GM23248 (cell line): Measurements from ENCODE around the genes BDH2 and EGF.

GRCh38 chr4:103099721-103100247, at the start of gene BDH2:
Gene BDH2, minus strand, starts transcription at chr4:103099834.
- RAMPAGE, long total RNA: no peak

DNA sequence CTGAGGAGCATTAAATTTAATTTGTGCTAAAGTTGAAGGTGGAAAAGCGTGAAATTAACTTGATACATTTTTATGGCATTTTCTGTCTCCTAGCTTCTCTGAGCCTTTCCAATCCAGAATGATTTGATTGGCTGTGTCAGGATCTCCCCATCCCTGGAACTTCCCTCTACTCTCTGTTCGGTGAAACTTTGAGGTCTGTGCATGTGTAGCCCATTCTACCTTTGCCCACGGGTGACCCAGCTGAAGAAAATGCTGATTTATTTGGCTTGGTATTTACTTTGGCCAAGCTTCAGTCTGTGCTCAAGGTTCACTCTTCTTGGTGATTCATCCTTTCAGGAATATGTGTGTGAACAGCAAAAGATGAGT, 233.6 kb upstream of the CXXC4 start:
- RAMPAGE, long total RNA: no peak

DNA sequence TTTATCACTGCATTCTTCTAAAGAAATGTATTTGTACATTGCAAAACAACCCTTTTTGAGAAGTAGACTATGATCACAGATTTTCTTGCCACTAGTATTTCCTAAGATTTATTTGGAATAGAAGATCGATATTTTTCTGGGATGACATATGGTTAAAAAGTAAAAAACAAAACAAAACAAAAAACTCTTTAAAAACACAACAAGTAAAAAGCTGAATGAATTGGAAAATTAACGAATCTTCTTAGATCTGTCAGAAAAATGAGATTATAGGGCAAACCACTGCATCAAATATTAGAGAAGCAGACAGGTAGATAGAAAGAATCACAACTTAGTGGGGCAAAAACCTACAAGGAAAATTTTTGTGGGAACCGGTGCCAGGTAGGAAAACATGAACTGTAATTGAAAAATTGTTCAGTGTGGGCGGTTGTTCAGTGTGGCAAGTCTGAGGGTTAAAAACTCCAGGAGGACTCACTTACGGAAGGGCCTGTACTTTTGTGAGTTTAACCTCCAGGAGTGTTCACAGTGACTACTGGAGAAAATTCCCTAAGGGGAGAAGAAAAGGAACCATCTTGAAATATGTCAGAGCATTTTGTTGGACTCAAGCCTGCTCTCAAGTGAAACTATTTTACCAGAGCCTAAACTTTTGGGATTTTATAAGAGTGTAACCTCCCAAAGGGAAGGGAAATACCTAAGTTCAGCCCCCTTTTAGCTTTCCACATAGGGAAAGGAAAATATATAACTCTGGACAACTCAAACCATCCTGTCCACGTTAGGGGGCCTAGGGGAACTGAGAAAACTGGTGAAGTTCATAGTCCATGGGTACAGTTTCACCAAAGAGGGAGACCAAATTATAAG, 27.8 kb downstream of the TET2 start:
- RAMPAGE, long total RNA: no peak

- RAMPAGE, long total RNA: no peak
Observed at GRCh38 chr4:105470791-105471520, 2.9 kb downstream of the PPA2 start.

- RAMPAGE, long total RNA: no peak
Observed at GRCh38 chr4:105558243-105558589, 5.8 kb downstream of the ARHGEF38 start.

DNA sequence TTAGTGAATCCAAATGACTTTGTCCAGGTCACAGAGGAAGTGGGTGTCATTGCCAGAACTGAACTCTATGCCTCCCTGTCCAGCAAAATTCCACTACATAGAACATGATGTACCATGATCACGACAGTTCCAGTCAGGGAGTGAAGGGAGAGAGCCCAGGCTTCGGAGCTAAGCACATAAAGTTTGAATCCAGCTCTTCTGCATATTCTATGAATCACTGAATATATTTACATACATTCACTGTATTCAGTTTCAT, 17.4 kb downstream of the ARHGEF38 start:
- RAMPAGE, long total RNA: no peak

- RAMPAGE, long total RNA: no peak
Observed at GRCh38 chr4:105701155-105701443, 7.4 kb downstream of the INTS12 start.

- RAMPAGE, long total RNA: no peak
Observed at GRCh38 chr4:105712242-105712842, 3.8 kb downstream of the GSTCD start.

- RAMPAGE, long total RNA: no peak
Observed at GRCh38 chr4:105897228-105897821, 2.1 kb downstream of the NPNT start.

DNA sequence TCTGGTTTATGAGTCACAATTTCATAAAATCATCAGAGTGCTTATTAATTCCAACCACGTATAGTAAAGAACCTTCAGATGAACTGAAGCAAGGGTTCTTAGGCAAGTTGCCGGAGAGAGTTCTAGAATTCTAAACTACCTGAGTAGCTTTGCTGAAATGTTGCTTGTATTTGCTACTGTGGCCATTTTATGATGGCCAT, 14.8 kb downstream of the NPNT start:
- RAMPAGE, long total RNA: no peak

DNA sequence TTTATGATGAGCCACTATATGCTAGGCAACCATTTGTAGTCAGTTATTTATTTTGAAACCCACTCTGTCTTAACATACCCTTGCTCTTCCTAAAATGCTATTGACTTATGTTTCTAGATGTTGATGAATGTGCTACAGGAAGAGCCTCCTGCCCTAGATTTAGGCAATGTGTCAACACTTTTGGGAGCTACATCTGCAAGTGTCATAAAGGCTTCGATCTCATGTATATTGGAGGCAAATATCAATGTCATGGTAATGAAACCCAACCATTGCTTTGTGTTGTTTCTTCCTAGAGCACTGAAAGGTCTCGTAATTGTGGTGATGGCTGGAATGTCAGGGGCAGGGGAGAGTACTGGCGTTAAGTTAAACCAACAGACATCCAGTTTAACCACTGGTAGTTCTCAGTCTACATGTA, 44.7 kb downstream of the NPNT start:
- RAMPAGE, long total RNA: no peak

GRCh38 chr4:105940465-105940811, 45.2 kb downstream of the NPNT start:
- RAMPAGE, long total RNA: no peak

DNA sequence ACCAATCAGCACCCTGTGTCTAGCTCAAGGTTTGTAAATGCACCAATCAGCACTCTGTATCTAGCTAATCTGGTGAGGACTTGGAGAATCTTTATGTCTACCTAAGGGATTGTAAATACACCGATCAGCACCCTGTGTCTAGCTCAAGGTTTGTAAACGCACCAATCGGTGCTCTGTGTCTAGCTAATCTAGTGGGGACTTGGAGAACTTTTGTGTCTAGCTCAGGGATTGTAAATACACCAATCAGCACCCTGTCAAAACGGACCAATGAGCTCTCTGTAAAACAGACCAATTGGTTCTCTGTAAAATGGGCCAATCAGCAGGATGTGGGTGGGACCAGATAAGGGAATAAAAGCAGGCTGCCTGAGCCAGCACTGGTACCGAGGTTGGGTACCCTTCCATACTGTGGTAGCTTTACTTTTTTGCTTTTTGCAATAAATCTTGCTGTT, 37.7 kb upstream of the DKK2 start:
- RAMPAGE, long total RNA: no peak

- RAMPAGE, long total RNA: no peak
Observed at GRCh38 chr4:107617016-107617737, 102.9 kb downstream of the PAPSS1 start.

GRCh38 chr4:107988065-107988283, 1.7 kb upstream of the HADH start:
- RAMPAGE, long total RNA: no peak

DNA sequence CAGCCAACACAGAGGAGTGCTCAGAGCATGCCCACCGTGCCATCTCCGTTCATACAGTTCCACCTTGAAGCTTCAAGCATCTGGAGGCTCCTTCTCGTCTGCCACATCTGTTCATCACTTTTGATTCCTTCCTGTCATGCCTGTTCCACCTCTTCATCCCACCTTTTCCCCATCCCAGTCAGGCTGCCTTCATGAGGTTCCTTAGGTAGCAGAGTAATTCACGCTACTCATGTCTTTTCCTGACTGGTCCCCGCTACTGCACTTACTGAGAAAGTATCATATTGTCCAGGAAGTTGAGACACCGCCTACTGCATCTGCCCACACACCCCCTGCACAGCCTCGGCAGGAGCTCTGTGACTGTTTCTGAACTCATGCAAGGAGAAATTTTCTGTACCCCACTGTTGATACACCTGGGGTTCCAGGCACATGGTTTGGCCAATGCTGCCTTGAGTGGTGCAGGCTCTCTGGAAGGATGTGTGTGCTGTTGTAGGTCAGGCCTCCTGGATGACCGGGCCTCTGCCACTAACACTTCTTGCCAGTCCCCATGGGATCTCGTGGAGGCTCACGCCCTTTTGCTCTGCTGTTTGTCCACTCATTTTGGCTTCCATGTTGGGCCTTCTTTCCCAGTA, 39.6 kb downstream of the HADH start:
- RAMPAGE, long total RNA: no peak

DNA sequence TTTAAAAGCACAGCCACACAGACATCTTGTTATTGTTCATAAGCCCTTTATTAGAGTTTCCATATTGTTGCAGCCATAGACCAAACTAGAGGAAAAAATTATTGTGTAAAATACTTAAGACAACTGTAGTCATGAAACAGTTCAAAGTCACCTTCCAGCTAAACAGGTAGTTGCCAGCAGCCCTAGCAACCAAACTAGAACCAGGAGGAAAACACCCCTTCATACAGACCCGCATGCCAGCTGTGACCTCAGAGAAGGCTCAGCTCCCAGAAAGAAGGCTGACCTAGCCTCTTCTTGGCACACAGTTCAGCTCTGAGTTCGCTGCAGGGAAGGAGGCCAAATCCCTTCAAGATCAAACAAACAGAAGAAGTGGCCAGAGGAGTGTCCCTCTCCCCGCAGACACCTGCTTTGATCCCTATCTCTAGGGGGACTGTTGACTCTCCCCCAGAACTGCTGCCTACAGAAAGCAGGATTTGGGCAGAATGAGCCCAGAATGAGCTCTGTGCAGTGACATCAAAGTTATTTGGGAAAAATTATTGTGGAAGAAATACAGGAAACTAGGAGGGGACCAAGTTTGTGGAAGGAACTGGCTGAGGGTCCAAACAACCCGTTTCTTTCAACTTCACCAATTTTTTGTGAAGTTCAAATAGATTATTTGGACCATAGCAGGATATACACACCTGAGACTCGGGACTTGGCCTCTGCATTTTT, 56.0 kb downstream of the HADH start:
- RAMPAGE, long total RNA: no peak

DNA sequence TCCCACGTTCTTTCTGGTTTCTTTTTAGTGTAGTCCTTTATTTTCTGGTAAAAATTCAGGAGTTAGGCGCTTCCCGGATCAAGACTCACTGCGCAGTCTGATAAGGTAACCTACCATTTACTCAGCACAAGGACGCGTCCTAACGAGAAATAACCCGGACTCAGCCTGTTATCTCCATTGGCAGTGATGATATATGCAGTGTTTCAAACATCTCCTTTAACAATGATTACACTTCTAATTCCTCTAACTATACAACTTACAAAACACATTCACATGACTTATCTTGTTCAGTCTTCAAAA, 393 bp upstream of the ETNPPL start:
- RAMPAGE, long total RNA: no peak

GRCh38 chr4:109814705-109815144, 837 bp upstream of the GAR1 start:
- RAMPAGE, long total RNA: no peak

DNA sequence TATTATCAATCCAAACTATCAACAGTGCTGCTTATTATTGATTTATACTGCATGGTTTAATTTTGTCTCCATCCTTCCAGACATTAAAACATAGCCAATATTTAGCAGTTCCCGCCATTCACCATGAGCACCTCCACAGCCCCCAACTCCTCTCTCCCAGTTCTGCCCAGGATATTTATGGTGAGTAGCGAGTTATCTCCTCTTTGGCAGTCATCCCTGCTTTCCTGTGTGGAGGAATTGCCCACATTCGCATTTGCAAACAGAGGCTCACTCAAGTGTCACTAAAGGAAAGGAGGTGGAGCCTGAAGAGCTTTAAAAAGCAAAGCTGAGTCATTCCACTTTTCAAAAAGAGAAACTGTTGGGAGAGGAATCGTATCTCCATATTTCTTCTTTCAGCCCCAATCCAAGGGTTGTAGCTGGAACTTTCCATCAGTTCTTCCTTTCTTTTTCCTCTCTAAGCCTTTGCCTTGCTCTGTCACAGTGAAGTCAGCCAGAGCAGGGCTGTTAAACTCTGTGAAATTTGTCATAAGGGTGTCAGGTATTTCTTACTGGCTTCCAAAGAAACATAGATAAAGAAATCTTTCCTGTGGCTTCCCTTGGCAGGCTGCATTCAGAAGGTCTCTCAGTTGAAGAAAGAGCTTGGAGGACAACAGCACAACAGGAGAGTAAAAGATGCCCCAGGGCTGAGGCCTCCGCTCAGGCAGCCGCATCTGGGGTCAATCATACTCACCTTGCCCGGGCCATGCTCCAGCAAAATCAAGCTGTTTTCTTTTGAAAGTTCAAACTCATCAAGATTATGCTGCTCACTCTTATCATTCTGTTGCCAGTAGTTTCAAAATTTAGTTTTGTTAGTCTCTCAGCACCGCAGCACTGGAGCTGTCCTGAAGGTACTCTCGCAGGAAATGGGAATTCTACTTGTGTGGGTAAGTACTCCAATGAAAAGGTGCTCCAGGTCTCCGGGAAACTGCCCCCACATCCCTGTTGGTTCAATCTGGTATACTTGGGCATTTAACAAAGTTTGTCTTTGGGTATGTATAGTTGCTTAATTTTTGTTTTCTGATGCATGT, at the start of gene EGF:
EGF (plus strand) TSS at position 344 of the 1,067 bp plus-strand sequence.
- RAMPAGE, long total RNA: no peak